Melanocyte of skin (primary cell): ENCODE measurements around the gene FAM180A.

GRCh38 chr7:134517224-134517684 lies 10.1 kb upstream of the AKR1B10 start:
- CAGE, long polyA plus RNA, 2 experiments, result no peak in any of the 2 experiments

DNA sequence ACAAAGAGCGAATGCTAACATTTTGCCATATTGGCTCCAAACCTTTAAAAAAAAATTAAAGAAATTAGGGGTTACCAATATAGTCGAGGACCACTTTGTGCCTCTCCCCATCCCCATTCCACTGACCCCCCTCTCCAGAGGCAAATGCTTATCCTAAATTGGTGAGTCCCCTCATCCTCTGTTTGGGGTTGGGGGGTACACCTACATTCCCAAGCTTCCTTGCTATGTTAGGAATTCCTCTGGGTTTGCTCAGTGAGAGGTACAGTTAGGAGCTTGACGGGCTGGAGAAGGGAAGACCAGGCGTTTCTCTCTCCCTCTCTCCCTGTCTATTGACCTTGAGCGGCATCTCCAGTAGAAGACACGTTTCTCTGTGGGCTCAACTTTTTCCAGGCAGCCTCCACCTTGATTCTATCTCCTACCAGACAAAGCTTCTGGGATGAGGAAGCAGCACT lies 6.7 kb upstream of the AKR1B15 start:
- CAGE, long polyA plus RNA, 2 experiments, result no peak in any of the 2 experiments

DNA sequence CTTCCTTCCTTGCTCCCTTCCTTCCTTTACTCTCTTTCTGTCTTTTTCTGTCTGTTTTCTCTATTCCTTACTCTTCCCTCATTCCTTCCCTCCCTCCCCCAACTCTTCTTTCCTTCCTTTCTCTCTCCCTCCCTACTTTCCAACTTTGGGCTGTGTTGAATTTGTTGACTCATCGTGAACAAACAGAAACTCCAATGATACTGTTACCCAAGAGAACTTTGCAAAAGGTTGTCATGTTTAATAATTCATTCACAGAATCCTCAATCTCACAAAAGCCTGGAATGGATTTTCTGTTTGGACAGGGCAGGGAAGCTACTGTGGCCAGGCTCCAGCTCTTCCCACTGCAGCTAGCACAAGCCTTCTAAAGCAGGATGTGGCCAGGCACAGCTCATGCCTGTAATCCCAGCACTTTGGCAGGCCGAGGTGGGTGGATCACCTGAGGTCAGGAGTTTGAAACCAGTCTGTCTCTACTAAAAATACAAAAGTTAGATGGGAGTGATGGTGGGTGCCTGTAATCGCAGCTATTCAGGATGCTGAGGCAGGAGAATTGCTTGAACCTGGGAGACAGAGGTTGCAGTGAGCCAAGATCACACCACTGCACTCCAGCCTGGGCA lies 14.1 kb downstream of the AKR1B15 start:
- CAGE, long polyA plus RNA, 2 experiments, result no peak in any of the 2 experiments

DNA sequence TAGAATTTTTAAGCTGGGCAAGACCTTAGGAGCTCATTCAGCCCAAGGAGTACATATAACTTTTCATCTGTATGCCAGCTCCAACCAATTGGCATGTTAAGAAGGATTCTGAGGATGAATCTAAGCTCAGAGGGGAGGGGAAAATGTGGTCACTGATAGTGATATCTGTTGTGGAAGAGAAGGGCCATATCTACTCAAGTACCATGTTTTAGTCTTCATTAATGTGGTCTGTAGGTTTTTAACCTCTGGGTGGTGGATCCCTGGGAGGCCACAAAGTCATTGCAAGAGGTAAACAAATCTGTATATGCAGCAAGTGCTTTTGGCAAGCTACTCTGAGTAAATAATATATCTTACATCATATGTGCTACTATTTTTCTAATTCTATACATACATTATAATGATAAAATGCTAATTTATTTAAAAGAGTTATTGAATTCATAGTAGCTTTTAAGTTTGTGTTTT lies 6.5 kb downstream of the CALD1 start:
- CAGE, long polyA plus RNA, 2 experiments, result no peak in any of the 2 experiments

DNA sequence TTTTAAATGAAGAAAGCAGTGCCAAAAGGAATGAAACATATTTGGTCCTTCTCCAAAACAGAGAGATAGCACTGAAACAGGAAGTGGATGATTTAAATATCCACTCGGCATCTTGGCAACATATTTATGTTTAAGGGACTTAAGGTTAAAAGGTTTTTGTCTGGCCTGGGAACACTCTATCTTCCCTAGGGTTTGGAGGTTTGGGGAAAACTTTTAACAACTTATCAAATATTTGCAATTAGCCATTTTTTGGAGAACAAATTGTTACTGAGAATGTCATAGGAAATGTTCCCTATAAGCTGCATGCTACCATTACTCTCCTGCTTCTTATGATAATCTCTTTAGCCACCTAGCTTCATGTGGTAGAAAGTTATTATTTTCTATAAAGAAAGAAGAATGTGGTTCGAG lies 32.5 kb downstream of the CALD1 start:
- CAGE, long polyA plus RNA, 2 experiments, result no peak in any of the 2 experiments

DNA sequence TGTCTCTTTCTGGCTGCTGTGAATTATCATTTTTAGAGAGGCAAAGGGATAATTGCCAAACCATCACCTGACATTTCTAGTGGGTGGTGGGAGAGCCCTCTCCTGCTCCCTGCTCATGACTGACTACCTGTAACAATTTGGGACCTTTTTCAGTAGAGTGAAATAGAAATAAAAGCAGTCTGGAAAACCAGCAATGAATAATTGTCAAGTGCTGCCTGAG lies 52.8 kb downstream of the CALD1 start:
- CAGE, long polyA plus RNA, 2 experiments, result no peak in any of the 2 experiments

DNA sequence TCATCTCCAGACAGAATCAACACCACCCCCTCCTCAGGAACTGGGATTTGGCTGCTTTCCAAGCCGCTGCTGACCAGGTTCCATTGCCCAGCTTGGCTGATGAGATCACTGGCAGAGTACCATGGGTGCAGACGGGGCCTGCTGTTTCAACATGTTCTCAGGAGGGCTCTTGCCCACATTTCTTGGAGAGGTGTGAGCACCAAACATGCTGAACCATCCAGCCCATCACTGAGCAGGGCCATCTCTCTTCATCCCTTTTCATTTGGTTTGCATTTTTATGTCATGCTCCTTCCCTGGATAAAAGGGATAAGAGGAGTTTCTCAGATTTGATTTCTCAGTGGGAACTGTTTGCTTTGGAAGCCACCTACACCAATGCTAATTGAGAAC lies 95.7 kb upstream of the AGBL3 start:
- CAGE, long polyA plus RNA, 2 experiments, result no peak in any of the 2 experiments

GRCh38 chr7:134910181-134910773 lies 76.0 kb upstream of the AGBL3 start:
- CAGE, long polyA plus RNA, 2 experiments, result no peak in any of the 2 experiments

DNA sequence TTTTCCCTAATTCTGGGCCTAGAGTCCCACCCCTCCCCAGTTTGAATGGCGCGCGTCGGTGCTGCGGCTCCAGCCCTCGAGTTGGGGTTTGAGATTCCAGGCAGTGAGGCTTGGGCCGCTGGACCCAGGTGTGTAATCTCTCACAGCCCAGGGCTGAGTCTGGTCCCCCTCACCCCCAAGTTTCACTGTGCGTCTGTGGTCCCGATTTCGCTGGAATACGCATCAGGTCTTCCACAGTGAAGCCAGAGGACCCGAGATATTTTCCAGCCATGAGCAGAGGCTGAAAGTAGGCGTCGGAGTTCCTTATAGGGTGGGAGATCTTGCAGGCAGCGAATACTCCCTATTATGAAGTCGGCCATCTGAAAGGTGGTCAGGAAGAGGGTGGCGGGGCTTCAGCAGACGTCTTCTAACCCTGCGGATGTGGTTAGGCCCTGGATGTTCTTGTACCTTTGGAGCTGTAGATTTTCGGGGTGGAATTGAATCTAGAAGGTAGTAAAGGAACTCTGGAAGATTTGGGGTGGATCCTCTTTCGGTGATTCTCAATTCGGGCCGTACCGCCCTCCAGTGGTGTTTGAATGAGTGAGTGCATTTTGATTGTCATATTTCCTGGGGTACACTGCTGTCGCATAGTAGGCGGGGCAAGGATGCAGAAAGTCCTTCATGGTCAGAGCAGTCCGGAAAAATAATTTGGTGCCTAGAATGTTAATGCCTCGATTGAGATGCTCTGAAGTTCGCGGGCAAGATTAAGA lies 544 bp downstream of the NUP205 start:
- CAGE, long polyA plus RNA, 2 experiments, result no peak in any of the 2 experiments

- CAGE, long polyA plus RNA, 2 experiments, result no peak in any of the 2 experiments
Measured at GRCh38 chr7:135584321-135585578, 27.0 kb downstream of the NUP205 start.

DNA sequence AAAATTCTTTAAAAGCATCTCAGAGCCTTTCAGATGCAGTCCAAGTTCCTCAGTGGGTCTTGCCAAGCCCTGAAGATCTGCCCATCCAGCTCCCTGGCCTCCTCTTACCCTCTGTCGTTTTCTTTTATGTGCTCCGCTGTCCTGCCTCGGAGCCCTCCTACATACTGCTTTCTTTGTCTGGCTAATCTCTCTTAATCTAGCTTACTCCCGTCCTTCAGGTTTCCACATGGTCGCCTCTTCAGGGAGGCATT lies 30.4 kb downstream of the SLC13A4 start:
- CAGE, long polyA plus RNA, 2 experiments, result no peak in any of the 2 experiments

GRCh38 chr7:135748342-135749203 lies at the start of gene FAM180A:
FAM180A (minus strand) TSS chr7:135748813.
- CAGE, long polyA plus RNA, 2 experiments, result no peak in any of the 2 experiments

DNA sequence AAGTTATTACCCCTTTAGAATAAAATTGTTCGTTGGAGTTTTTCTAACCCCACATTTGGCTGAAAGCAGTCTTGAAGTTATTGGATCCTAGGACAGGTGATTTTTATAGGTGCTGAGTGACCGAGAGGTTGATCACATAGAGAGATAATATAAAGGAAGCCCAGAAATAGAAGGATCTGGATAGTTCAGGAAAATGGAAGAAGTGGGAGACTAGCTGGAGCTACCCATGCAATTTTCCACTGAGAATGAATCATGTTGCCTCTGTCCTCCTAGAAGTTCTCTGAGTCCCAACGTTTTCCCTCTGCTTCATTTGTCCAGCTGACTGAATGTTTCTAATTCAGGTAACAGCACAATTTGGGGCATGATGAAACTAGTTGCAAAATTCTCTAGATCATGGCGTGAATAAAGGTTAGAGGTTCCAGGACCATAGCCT lies 17.9 kb upstream of the FAM180A start:
- CAGE, long polyA plus RNA, 2 experiments, result no peak in any of the 2 experiments

DNA sequence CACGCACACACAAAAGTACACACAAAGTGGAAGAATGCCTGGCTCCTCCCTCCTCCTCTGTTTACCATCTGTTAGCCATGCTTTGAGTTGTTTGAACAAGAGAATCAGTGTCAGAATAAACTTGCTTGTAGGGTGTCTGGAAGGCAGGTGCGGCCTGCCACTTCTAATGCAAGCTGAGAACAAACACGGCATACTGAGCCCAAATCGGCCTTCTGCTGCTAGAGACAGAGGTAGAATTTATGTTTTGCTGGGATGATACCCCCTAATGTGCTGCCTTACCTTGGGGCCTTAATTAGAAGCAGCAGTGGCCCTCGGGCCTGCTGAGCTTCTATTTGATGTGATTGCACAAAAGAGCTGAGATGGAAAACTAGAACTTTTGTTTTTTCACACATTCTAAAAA lies 24.9 kb upstream of the FAM180A start:
- CAGE, long polyA plus RNA, 2 experiments, result no peak in any of the 2 experiments

- CAGE, long polyA plus RNA, 2 experiments, result no peak in any of the 2 experiments
Measured at GRCh38 chr7:135927116-135927685, 50.0 kb downstream of the MTPN start.

- CAGE, long polyA plus RNA, 2 experiments, result no peak in any of the 2 experiments
Measured at GRCh38 chr7:135927686-135928634, 49.2 kb downstream of the MTPN start.

DNA sequence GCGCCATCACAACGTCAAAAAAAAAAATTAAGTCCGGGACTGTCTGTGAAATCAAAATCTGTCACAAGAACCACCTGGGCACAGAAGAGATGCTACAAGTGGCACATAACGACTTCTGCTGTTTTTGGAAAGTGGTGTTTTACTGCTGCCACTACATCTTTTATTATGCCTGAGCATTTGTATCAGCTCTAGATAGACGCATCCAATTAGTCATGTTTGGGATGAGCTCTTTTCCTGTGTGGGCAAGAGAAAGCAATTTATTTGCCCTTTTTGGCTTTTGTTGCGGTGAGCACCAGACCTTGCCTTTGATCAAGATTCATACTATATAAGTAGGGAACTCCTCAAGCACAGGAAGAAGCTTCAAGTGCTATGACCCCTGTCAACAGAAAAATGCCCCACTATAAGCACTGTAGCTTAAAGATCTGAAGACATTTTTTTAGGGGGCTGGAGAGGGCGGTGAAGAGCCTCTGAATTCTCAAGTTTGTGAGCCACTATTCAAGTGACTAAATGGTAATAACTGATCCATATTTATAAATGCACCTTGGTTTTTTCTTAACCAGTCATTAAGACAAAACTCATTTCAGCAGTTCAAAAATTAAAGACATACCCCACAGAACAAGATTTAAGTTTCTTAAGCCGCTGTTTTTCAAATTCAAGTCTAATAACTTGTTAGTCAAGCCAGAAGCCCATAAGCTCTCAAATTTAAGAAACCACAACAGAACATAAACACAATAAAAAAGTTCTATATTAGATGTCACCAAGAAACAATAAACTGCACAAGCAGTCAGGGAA lies 10.4 kb downstream of the MTPN start:
- CAGE, long polyA plus RNA, 2 experiments, result no peak in any of the 2 experiments

DNA sequence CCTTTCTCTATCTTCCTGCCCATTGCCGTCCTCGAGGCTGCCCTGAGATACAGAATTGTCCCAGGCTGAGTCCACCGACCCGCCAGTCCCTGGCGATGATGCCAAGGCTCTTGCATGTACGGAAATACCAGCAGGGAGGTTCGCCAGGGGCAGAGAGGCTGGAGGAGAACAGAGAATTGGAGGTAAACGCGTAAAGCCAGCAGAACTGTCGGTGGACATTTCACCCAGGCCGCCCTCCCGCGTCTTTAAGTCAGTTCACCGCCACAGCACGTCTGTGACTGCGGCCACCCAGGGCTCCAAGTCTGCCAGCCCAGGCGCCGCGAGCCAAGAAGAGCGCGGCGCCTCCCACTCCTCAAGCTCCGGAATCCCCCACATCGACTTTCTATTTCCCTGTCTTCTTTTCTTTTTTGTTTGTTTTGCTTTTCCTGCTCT lies 2.1 kb downstream of the CHRM2 start:
- CAGE, long polyA plus RNA, 2 experiments, result no peak in any of the 2 experiments

DNA sequence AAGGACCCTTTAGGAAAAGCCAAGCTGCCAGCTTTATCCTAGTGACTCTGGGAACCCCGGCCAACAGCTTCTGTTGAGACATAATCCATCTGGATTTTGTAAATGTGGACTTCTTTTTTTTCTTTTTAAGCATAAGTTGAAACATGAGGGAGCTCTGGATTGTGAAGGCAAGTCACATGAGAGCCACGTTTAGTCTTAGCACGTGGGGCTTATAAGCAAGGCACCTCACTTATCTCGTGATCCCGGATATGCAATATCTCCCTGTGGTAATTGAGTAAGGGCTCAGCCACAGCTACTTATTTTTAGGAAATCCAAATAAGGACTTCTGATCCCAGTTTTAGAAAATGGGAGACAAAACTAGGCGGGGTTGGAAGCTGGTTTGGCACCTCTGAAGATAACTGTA lies 111.2 kb upstream of the PTN start:
- CAGE, long polyA plus RNA, 2 experiments, result no peak in any of the 2 experiments

DNA sequence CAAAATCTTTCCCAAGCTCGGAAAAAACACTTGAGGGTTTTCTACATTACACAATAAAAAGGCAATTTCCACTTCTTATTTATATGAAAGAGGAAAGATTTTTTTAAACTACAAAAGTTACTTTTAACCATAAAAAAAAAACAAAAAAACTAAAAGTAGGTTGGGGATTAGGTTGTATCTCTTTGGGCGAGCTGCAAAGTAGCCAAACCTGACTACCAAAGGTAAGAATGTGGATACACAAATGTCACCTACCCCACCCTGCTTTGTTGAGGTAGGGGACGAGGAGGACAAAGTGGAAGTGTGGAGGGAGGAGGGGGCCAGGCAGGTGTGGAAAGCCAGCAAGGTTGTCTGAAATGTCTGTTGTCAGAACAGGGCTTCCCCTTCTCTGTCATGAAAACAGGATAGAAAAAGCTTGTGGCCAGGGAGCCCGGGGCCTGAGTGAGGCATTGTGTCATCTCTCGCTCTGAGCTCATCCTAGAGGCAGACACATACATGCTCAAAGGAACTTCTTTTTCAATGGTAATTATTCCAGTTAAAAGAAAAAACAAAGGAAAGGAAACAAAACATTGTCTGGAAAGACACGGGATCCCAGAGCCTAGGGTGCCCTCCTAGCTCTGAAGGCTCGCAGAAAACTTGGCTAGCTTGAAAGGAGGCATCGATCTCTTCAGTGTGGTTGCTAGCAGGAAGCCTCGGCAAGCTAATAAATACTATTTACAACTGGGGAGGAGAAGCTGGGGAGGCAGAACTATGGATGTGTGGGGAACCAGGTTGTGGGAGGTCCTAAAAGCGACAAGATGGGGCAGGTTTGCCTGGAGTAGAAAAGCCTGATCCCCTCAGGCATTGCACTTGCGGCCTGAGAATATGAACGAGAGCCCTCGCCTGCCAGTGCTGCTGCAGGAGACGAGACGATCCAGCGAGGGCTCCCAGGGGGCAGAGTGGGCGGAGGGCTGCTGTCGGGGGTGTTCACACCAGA lies 32.5 kb upstream of the DGKI start:
- CAGE, long polyA plus RNA, 2 experiments, result no peak in any of the 2 experiments